Mesangial cell (primary cell): ENCODE measurements around a stretch of chr3.

GRCh38 chr3:123749797-123750222, 134.3 kb downstream of the MYLK start:
- RAMPAGE, long total RNA: no peak

DNA sequence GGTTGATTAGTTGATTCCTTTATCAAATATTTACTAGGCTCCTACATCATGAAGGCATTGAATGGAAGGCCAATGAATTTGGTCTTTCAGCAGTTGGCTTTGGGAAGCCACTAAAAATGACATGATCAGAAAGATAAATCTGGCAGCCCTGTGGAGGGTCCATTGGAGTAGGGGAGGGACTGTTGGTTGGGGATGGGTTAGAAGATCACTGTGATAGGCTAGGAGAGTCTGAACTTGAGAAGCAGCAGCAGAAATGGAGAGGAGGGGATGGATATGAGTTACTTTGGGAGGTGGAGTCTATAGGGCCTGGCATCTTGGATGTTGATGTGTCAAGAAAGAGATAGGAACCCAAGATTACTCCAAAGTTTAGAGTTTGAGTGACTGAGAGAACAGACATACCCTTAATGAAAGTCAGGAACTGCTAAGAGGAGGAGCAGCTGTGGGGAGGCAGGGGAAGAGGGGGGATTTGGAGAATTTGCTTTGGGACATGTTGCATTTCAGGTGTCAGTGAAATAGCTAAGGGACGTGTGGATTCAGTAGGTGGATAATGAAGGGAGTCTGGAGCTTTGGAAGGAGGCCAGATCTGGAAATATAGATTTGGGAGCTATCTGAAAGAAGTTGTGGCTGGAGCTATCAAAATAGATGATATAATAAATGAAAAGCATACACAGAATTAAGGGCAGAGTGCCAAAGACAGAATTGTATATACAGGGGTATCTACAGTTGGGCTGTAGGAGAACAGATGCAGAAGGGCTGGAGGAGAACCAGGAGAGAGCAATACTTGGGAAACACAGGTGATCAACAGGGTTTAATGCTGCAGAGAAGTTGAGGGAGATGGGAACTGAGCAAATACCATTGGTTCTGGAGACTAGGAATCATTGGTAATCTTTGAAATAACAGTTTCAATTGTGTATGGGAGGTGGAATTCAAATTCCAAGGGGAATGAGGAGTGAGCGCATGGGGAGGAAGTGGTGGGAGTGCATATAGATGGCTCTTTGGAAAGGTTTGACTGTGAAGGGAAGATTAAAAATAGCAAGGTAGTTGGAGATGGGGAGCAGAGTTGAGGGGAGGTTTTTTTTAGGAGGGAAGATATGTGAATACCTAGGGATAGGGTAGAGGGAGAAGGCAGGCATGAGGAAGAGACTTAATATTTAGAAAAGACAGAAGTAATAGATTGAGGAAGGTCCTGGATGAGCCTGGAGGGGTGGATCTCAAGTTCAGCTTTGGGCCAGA, 9.5 kb downstream of the KALRN start:
- RAMPAGE, long total RNA: no peak

GRCh38 chr3:124234757-124235277, 201.6 kb downstream of the KALRN start:
- RAMPAGE, long total RNA: no peak

DNA sequence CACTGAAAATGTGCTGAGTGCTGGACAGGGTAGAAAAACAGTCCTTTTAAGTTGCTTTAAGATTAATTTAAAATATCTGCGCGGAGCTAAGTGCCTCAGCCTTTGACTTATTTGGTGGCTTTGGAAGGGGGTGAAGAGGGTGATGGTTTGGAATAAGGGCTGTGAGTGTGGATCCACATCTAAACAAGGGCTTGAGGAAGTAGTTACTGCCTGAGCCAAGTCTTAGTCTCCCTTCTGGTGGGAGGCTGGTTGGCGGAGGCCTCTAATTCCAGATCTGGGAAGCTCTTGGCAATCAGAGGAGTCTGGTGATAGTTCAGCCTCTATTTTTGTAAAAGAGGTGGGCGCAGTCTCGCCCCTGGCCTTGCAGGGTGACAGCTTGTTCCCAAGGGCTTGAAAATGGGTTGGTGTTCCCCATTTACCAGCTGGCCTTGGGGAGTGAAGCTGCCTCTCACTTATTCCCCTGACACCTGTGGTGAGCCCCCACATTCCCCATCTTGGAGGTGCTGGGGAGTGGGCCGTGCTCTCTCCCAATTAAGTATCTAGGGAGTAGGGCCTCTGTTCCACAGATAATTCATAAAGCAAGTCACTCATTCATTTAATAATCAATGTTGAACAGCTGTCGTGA, 239.7 kb downstream of the KALRN start:
- RAMPAGE, long total RNA: no peak

DNA sequence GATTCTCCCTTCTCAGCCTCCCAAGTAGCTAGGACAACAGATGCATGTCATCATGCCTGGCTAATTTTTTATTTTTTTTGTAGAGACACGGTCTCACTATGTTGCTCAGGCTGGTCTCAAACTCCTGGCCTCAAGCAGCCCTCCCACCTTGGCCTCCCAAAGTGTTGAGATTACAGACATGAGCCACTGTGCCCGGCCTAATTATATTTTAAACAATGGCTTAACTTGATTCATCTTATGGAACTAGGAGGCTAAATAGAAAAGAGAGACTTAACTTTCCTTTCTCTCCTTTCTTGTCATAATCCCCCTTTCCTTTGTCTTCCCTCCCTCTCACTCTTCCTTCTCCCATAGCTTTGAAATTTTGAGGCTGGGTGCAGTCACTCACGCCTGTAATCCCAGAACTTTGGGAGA, 70.2 kb upstream of the UMPS start:
- RAMPAGE, long total RNA: no peak

GRCh38 chr3:124835746-124836573, 51.2 kb downstream of the ITGB5 start:
- RAMPAGE, long total RNA: no peak

DNA sequence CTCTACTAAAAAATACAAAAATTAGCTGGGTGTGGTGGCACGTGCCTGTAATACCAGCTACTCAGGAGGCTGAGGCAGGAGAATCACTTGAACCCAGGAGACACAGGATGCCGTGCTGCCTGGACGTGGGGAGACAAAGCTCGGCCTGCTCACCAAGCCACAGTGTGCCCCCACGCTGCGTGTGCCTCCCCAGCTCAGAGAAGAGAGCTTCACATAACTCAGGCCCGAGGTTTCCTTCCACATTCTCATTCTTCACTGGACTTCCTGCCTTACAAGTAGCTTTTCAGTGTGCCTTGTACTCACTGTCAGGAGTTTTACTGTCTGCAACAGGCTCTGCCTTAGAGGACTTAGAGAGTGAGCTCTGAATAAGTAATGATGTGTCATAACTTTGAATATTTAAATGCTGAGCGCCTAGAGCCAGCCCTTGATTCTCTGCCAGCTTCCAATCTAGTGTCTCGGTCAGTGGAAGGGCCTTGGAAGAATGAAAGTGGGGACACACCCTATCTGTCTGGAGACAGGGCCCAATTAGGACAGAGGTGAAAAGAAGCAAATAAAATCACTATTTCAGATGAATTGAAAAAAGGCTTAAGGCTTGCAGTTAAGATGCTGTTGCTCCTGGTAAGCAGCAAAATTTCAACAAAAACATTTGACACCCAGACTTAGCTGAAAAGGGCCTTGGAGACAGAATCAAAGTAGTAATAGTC, 41.7 kb downstream of the ITGB5 start:
- RAMPAGE, long total RNA: no peak

GRCh38 chr3:124848241-124848713, 38.9 kb downstream of the ITGB5 start:
- RAMPAGE, long total RNA: no peak

- RAMPAGE, long total RNA: no peak
Observed at GRCh38 chr3:124963607-124964209, 29.2 kb upstream of the MUC13 start.

DNA sequence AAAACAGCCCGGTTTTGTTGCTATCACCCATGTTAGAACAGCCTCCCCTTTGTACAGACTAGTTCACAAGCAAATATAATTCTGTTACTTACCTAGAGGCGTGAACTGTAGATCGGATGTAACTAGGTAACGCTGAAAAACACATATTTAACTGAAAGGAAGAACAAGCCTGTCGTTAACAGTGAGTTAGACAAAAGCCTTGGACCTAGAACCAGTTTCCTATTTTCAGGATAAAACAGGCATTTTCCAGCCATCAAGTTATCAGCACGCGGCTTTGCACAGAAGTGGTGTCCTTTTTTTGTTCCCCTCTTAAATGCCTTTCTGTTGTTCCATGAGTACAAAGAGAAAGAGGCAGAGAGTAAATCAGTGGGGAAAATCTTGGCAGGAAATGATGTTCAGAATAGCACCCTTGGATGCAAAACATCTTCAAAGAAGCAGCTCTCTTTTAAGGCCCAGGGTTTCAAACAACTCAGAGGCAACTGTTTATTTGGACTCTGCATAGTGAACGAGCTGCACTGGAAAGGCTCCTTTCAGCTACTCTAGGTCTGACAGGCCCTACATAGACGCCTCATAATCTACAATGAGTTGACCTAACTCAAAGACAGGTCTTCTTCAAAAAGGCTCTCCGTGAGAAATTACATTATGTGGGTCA, 53.5 kb downstream of the HEG1 start:
- RAMPAGE, long total RNA: no peak

DNA sequence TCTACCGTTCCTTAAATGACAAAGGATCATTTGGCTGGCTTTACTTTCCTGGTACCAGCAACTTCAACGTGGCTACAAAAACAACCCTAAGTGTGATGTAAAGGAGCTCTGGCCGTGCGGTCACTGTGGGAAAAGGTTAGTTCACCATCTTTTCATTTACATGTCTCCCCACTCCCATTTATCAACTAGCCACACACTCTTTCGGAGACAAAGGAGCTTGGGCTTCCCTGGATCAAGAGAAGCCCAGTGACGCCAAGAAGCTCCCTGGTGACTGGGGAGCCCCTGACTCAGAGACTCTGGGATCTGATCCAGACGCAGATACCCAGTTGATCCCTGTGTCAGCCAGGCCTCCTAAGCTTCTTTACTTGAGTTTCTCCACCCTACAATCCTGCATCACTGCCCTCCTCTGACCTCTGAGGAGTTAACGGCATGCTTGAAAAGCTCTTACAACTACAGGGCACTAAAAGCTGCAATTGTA, 43.9 kb downstream of the HEG1 start:
- RAMPAGE, long total RNA: no peak

GRCh38 chr3:125051490-125052143, 4.2 kb downstream of the HEG1 start:
- RAMPAGE, long total RNA: no peak

DNA sequence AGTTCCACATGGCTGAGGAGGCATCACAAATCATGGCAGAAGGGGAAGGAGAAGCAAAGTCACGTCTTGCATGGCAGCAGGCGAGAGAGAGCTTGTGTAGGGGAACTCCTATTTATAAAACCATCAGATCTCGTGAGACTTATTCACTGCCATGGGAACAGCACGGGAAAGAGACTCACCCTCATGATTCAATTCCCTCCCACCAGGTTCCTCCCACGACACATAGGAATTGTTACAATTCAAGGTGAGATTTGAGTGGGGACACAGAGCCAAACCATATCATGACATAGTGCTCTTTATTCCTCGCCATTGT, 67.7 kb upstream of the HEG1 start:
- RAMPAGE, long total RNA: no peak

- RAMPAGE, long total RNA: no peak
Observed at GRCh38 chr3:125148090-125148289, 64.6 kb downstream of the SLC12A8 start.

DNA sequence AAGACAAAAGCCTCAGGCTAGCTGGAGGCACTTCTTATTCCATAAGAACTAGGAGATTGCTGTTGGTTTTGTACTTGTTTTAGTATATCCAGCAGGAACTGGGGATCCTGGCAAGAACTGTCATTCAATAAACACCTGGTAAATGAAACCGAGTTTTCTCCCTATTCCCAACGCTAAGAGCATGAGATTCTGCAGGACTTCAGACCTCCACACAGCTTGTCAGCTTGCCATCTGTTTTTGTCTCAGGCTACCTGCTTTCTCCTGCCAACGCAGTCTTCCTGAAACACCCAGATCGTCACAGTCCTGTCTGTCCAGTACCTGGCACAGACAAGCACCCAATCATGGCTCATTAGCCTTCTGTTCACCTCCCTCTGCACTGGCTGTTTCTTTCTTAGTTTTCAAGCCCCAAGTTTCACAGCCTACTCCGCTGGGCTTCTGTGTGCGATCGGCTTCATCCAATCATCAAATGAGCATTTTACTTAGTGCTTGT, 5.1 kb downstream of the SLC12A8 start:
- RAMPAGE, long total RNA: no peak

DNA sequence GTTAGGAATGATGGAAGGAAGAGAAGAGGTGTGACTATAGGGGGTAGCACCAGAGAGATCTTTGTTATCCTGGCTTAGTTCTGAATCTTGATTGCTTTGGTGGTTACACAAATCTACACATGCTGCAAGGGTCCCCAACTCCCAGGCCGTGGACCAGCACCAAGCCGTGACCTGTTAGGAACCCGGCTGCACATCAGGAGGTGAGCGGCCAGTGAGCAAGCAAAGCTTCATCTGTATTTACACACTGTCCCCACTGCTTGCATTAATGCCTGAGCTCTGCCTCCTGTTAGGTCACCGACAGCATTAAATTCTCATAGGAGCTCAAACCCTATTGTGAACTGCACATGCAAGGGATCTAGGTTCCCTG, 71.9 kb downstream of the ZNF148 start:
- RAMPAGE, long total RNA: no peak

DNA sequence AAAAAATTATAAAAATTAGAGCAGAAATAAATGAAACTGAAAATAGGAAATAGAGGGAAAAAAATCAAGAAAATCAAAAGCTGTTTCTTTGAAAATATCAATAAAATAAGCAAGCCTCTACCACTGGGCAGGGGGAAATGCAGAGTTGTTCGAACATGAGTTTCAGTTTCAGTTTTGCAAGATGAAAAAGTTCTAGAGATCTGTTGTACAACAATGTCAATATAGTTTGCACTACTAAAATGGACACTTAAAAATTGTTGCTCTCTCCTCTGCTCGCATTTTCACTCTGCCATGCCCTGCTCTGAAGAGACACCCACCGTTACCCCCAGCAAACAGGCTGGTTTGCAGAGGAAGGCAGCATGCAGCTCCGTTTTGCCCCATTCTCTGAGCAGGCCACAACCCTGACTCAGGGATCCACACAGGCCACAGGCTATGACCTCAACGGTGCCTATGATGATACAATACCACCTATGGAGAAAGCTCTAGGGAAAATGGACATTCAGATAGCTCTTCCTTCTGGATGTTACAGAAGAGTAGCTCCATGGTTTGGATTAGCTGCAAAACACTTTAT, 64.4 kb downstream of the ZNF148 start:
- RAMPAGE, long total RNA: no peak

DNA sequence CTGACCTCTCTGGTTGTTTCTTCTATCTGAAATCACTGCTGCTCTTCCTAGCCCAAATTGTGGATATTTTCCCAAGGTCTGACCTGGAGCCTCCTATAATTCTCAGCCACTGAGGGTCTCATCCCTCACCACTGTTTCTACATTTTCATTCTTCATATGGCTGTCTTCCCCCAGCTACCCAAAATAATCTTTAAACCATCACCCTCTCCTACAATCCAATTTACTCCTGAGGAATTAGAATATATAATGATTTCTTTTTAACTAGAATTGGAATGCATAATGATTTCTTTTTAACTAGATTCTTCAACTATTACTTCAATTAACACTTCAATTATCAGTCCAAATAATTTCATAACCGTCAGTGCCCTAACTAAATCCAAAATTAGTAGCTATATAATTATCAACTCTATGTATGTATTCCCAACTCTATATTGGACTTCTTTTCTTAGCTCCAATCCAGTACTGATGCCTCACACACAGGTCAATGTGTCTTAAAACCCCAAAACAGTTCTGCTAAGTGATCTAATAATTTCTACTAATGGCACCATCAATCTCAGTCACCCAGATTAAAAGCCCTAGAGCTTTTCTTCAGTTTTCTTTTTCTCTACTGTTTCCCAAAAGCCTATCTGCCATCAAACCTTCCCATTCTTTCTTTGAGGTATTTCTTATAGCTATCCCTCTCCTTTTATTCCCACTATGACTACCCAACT, 12.0 kb downstream of the ZNF148 start:
- RAMPAGE, long total RNA: no peak

DNA sequence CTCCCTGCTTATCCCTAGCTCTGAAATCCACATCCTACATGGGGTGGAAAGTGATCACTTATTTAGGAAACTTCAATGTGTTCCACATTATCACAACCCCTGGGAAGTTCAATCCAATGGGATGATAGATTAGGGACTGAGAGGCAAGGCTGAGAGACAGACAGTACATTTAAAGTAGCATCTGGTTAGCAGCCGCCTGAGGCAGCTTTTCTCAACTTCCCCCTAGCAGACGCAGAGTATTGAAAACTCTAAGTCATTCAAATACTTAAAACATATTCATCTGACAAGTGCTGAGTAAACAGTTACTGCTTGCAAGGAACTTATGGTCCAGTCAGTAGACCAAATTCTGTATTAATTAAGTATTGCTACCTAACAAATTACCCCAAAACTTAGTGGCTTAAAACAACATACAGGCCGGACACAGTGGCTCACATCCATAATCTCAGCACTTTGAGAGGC, 29.4 kb upstream of the ZNF148 start:
- RAMPAGE, long total RNA: no peak

DNA sequence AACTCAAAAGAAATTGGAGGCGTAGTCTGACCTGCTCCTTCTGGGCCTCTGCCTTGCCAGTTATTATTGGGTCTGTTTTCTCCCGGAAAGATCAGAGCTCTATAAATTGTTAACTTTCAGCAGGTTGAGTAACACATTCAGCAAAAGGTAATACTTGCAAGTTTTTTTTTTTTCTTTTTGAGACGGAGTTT, 379 bp upstream of the SNX4 start:
- RAMPAGE, long total RNA: no peak